Left lung (tissue), 1 donor: ENCODE results near the gene KIF1A.

GRCh38 chr2:240236929-240237206 is 96.4 kb upstream of the OTOS start:
- PRO-cap: no peak

DNA sequence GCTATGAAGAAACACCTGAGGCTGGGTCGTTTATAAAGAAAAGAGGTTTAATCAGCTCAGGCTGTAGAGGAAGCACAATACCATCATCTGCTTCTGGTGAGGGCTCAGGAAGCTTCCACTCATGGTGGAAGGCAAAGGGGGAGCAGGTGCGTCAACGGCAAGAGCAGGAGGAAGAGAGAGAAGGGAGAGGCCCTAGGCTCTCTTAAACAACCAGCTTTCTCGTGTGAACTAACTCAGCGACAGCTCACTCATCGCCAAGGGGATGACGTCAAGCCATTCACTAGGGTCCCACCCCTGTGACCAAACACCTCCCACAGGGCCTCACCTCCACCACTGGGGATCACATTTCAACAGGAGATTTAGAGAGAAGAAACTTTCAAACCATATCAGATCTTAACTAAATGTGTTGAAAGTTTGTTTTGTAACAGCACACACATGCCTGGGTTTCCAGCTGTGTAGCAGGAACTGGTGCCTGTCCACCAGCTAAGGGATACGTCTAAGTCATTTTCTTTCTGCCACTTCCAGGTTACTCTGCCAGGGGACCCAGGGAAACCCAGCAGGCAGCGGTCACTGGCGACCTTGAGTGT is 8.6 kb upstream of the GPC1 start:
- PRO-cap: no peak

- PRO-cap: no peak
These were observed 15.6 kb downstream of the GPC1 start for GRCh38 chr2:240450939-240451572.

GRCh38 chr2:240567686-240568279 is 501 bp upstream of the RNPEPL1 start:
- PRO-cap: bidirectional peak, plus-strand start at chr2:240568223, minus-strand start at chr2:240567744

- PRO-cap: bidirectional peak, plus-strand start at chr2:240576879, minus-strand start at chr2:240576725
These were observed 8.2 kb downstream of the RNPEPL1 start for GRCh38 chr2:240576355-240577057.

DNA sequence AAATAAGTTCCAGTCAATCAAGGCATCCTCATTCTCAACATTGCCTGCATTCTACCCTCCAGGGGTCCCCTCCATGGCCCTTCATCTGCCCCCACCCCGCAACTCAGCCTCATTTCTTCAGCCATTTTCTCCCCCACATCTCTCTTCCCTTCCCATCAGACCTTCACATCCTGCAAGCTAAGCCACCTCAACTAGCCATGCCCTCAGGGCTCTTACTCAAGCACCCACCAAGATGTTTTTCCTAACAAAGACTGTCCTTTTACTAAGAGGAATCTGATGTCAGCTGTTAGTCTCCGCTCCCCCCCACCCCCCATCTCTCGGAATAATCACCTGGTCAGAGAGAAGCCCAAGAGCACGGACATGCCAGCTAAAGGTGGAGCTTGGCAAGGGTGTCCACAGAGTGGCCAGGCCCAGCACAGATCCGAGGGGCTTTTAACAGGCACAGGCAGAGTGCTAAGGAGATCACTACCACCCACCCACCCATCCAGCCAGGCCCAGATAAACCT is 4.7 kb upstream of the CAPN10 start:
- PRO-cap: no peak

DNA sequence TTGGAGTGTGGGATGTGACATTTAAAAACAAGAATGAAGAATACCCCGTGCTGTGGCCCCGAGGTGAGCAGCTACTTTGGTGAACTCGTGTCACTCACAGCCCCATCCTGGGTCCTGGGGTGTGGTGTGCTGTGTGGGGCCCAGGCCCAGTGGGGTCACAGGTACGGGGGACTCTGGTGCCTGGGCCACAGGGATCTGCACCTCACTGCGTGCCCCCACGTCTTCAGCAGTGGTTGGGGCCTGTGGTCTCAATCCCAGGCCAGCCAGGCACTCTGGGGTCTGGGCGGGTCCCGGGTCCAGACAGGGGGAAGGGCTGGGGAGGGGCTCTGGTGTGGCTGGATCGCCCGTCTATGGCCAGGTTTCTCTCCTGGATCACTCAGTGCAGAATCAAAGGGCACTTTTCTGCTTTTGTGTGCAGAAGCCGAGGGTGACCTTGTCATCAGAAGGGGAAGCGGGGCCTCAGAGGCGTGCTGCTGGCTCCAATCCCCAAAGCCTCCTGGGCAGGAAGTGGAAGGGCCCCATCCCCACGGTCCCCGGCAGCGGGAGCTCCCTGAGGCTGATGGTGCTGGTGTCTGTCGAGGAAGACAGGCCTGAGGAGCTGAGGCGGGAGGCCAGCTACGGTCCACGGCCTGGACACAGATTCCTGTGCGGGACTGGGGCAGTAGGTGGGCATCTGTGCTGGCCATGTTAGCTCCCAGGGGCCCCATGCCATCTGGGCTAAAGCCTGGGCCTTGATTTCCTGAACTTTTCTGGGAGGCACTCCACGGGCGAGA is 1.5 kb downstream of the GPR35 start:
- PRO-cap: no peak

DNA sequence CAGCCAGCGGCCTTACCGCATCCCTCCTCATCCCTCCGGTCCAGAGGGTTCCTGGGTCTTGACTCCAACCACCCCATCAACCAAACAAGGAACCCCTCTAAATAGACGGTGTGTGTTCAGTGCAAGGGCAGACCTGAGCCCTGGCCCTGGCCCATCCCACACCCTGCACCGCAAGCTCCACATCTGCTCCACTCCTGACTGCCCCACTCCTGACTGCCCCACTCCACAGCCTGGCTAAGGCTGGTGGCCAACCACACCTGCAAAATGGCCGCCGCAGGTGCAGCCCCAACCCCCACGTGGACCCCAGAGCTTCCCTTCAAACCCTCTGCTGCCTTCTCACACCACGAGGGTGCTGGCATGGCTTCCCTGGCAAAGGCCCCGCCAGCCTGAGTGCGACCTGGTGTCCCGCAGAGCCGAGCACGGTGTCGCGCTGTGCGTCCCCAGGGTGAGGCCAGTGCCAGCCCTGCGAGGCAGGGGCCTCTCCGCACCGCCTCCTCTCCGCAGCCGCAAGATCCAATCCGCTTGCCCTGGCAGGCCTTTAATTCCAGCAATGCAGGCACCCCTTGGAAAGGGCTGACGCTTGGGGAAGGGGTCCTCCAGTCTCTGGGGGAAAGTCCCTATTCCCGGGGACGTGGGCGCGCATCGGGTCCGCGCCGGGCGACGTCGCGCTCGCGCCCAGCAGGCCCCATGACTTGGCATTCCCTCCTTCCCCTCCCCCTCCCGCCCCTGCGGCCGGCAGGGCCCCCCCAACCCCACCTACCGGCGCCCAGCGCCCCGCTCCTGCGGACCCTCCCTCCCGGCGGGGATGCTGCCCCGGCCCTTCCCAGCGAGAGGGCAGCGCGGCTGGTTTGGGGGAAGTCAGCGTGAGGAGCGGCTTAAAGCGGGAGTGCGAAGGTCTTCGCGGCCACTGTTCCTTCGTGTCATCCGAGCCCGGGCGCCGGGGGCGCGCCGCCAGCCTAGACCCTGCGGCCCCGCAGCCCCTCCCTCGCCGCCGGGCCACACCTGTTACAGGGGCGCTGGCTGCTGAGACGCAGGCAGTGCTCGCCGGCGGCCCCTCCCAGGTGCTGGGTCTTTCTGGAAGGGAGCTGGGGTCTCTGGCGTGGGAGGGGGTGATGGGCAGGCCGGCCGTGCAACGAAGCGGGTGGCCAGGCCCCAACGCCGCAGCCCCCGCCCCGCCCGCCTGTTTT is 1.3 kb downstream of the KIF1A start:
- PRO-cap: no peak

- PRO-cap: no peak
These were observed at the start of gene KIF1A for GRCh38 chr2:240820049-240820932. Gene KIF1A (minus strand): TSS chr2:240820219.

DNA sequence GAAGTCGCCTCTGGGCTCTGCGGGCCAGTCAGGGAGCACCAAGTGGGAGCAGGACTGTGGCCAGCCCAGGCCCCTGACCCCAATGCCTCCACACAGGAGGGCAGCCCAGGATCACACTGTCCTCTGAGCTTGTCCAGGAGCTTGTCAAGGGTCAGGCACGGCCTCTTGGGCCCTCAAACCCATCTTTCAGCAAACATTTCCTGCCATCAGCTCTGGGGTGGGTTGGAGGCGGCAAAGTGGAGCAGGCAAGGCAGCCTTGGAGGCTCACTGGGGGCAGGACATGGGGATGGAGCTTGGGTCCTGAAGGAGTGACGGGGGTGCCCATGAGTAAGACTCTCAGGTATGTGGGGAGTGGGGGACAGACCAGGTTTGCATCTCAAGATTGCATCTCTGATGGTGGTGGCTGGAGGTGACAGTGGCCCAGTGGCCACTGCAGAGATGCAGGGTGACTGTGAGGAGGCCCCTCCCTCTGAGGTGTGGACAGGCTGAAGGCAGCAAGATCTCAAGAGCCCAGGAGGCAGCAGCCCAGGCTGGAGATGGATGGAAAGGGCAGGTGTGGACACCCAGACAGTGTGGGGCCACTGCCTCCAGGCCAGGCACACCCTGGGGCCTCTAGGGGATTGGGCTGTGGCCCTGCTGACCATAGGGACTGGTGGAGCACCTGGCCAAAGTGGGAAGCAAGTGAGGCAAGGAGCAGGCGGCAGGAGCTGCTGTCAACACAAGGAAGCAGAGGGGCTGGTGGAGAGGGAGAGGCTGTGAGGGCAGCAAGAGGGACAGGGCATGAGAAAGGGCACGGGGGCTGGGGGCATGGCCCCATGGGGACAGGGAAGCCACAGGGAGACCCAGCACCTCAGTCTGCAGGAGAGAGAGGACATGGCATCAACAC is 10.6 kb downstream of the SNED1 start:
- PRO-cap: no peak

DNA sequence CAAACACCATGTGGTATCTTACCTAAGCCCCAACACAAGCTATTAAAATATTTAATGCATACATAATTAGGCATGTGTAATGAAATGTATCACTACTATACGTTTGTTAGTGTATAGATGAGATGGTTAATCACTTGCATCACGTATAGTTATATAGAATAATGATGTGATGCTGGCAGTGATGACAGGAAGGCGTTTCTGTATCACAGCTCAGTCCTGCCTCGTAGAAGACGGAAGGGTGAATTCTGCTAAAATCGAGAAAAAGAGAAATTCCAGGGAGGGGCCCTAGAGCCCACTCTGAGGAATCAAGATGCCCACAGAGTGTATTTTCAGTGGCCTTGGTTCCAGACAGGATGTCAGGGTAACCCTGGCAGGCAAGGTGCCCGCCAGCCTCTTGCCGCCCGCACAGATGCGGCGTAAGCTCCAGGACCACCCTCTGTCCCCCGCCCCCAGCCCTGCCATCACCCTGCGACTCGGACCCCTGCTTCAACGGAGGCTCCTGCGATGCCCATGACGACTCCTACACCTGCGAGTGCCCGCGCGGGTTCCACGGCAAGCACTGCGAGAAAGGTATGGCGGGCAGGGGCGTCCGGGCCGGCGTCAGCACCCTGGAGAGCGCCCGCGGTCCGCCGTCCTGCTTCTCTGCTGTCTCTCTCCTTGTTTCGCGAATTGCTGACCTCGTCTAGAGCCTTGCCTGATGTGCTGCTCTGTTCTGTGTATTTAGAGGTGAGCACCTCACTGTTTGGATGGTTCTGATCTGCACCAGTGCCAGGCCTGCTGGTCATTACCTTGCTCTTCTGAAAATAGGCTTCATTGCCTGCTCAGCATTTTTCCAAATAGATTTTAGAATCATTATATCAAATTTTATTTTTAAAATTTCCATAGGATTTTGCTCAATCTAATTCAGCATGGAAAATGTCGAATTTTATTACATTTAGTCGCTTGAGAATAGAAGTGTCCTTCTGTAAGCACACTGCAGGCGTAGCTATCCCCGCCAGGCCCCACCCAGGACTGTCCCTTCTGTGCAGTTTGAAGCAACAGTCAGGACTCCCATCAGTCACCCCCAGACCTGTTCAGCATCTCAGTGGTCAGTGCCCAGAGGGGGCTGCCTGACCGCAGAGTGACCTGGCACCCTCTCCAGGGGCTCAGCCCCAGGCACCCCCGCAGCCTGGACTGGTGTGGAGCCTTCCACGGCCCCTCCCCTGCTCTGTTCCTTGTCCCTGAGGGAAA is 51.4 kb downstream of the SNED1 start:
- PRO-cap: no peak

GRCh38 chr2:241055996-241056512 is 46.0 kb downstream of the MTERF4 start:
- PRO-cap: no peak

DNA sequence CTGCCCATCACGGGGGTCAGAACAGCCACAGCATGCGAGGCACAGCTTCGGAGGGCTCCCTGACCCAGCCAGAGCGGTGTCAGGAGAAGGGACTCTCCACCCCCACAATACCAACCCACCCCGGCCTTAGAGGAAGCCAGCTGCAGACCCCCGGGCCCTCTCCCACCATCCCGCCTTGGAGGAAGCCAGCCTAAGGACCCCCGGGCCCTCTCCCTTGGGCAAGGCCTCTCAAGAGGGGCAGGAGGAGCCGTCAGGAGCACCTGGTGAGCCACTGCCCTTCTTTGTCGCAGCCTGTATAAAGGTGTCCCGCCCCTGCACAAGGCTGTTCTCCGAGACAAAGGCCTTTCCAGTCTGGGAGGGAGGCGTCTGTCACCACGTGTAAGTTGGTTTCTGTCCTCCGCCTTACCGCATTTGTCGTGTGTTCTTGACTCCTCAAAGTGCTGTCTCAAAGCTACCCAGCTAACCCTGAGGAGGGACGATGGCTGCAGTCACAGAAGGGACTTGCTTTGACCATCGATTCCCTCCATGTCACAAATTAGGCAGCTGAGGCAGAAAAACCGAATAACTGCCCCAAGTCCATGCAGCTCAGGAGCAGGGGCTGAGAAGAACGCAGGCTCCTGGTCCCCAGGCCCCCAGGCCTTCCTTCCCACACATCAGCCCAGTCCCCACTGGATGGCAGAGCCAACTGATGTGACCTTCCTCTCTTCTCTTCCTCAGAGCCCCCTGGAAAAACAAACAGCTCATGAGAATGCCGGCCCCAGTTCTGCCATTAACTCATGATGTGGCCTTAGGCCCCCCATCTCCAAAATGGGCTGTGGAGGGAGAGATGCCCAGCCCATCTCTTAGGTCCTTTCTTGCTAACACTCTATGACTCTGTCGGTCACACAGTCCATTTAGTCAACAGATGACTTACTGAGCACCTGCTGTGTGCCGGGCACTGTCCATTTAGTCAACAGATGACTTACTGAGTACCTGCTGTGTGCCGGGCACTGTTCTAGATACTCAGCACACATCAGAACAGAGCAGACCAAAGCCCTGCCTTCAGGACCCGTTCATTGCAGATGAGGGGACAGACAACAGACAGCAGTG is 19.8 kb downstream of the MTERF4 start:
- PRO-cap: no peak

DNA sequence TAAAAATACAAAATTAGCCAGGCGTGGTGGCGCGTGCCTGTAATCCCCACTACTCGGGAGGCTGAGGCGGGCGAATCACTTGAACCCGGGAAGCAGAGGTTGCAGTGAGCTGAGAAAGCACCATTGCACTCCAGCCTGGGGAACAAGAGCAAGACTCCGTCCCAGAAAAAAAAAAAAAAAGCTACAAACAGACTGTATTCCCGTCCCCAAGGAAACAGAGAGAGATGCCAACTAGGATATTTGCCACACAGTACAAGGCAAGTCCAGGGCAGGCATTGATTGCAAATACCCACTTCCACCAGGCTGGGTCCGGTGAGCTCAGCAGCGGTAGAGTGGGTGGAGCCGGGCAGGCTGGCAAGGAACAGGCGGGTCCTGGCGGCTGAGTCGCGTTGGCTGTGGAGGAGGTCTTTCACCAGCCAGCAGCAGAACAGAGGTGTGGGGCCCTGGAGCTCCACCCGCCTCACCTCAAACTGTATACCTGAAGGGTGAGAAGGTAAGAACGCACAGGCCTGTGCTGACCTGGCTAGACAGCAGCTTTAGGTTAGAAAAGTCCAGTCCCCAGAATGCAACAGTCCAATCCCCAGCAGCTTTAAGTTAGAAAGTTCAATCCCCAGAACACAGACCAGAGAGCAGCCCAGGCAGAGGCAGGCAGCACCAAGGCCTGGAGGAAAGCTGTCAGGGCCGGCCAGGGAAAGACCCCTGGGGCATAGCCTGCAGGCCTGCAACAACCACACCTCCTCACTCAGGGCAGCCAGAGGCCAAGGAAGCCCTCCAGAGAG is 21.8 kb upstream of the MTERF4 start:
- PRO-cap: no peak

DNA sequence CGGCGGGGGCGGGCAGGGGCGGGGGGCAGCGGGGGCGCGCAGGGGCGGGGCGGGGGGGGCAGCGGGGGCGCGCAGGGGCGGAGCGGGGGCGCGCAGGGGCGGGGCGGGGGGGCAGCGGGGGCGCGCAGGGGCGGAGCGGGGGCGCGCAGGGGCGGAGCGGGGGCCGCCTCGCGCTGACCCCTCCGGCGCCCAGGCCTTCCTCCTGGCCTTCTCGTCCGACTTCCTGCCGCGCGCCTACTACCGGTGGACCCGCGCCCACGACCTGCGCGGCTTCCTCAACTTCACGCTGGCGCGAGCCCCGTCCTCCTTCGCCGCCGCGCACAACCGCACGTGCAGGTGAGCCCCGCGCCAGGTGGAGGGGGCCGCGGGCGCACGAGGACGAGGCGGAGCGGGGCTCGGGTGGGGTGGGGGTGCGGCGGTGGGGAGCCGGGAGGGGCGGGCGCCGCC is 29.6 kb downstream of the ANO7 start:
- PRO-cap: bidirectional peak, plus-strand start at position 208 of the sequence, minus-strand start at position 213 of the sequence

GRCh38 chr2:241382660-241383849 is 27.0 kb downstream of the FARP2 start:
- PRO-cap: no peak

GRCh38 chr2:241507404-241507987 is 888 bp downstream of the STK25 start:
- PRO-cap: no peak

DNA sequence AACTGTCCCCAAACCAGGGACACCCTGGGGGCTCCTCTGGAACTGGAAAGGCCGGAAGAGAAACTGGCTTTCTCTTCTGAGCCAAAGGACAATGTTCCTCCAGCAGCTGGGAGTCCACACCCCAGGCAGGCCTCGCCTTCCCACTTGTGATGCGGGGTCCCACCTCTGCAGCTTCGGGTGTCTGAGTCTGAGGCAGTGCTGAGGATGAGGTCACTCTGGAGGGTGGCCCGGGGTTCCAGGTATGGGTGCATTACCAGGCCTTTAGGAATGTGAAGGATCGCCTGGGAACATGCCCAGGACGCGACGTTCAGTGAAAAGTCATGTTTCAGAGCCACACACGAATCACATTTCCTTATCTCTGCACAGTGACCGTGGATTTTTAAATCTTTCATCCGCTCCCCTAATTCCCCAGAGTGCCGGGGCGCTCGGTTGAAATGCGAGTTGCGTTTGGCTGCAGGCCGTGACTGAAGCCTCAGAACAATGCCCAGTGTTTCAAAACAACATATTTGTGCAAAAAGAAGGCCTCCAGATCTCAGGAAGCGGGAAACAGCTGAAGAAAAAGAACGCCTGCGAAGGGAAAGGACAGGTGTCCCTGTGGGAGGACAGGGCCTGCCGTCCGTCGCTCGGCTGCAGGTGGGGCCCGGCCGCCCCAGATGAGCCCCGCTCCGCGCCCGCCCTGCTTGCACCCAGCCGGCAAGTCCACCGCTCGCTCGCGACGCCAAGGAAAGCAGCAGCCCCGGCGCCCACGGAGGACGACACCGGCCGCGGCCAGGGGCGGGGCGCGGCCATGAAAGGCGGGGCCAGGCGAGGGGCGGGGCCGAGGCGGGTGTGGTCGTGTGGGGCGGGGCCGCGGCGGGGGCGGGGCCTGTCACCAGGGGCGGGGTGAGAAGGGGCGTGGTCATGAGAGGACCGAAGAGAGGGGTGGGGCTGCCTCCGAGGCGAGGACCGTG is 17.9 kb upstream of the BOK start:
- PRO-cap: bidirectional peak, plus-strand start at position 411 of the sequence, minus-strand start at position 93 of the sequence; bidirectional peak, plus-strand start outside the sequence, minus-strand start at position 720 of the sequence

- PRO-cap: unidirectional peak, minus-strand start at chr2:241542379
These were observed 16.4 kb upstream of the BOK start for GRCh38 chr2:241542269-241542508.

DNA sequence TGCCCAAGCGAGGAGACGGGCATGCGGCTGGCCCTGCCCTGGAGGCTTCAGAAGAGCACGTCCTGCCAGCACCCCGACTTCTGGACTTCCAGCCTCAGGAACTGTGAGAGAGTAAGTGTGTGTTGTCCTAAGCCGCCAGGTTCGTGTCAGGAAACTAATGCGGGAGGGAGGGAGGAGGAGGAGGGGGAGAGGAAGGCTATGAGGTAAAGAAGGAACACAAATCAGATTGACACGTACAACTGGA is 11.7 kb upstream of the BOK start:
- PRO-cap: no peak